Osteocyte (in vitro differentiated cells): Measurements from ENCODE around the gene GNG5.

DNA sequence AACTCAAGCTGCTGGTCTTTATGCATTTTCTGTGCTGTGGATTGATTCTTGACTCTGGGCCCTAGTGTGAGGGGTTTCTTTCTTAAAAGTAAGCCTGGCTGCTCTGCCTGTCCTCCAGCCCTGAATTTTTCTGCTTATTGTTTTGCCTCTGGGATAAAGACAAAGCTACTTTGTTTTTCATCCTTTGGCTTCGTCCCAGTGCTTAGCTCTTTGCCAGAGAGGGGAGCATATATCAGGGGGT is 51.0 kb downstream of the GIPC2 start:
- PRO-cap = no peak

- PRO-cap = no peak
Observed at GRCh38 chr1:78476255-78476532, 14.6 kb upstream of the PTGFR start.

- PRO-cap = no peak
Observed at GRCh38 chr1:79052804-79053263, 46.3 kb upstream of the ADGRL4 start.

GRCh38 chr1:80945139-80945528 is 855.6 kb upstream of the ADGRL2 start:
- PRO-cap = no peak

DNA sequence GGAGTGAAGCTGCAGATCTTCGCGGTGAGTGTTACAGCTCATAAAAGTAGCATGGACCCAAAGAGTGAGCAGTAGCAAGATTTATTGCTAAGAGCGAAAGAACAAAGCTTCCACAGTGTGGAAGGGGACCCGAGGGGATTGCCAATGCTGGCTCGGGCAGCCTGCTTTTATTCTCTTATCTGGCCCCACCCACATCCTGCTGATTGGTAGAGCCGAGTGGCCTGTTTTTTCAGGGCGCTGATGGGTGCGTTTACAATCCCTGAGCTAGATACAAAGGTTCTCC is 622.7 kb upstream of the ADGRL2 start:
- PRO-cap = no peak

DNA sequence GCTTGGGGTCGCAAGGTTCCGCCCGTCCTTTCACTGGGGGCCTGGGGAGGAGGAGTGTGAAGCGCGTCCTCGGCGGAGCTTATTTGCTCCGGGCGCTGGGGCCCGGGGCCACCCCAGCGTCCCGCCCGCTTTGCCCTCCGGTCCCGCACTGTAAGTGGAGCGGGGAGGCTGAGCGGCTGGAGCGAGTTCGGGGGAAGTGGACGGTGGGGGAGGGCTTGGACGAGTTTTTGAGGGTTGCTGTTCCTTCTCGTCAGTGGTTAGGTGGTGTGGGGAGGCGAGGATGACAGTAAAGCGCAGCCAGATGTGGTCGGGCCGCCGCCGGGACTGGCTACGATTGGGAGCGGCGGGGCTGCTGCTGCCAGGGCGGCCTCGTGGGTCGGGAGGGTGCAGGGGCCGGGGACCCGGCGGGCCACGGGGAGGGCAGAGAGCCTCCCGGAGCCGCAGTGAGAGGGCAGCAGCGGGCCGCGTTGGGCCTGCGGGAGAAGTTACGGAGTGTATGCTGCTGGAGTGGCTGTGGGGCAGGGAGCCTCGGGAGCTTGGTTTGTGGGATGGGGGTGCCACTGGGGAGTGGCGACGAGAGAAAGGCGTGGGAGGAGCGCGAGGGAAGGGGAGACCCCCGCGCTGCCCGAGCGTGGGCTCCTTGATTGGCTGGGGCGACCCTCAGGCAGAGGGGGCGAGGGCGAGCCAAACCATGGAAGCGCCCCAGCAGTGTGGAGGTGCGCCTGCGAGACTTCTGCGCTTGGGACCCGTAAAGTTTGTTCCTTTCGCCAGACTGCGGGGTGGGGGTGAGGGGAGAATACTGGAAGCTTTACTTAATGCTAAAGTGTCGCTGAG is 2.1 kb downstream of the ADGRL2 start:
- PRO-cap = bidirectional peak, plus-strand start at position 300 of the sequence, minus-strand start at position 202 of the sequence

DNA sequence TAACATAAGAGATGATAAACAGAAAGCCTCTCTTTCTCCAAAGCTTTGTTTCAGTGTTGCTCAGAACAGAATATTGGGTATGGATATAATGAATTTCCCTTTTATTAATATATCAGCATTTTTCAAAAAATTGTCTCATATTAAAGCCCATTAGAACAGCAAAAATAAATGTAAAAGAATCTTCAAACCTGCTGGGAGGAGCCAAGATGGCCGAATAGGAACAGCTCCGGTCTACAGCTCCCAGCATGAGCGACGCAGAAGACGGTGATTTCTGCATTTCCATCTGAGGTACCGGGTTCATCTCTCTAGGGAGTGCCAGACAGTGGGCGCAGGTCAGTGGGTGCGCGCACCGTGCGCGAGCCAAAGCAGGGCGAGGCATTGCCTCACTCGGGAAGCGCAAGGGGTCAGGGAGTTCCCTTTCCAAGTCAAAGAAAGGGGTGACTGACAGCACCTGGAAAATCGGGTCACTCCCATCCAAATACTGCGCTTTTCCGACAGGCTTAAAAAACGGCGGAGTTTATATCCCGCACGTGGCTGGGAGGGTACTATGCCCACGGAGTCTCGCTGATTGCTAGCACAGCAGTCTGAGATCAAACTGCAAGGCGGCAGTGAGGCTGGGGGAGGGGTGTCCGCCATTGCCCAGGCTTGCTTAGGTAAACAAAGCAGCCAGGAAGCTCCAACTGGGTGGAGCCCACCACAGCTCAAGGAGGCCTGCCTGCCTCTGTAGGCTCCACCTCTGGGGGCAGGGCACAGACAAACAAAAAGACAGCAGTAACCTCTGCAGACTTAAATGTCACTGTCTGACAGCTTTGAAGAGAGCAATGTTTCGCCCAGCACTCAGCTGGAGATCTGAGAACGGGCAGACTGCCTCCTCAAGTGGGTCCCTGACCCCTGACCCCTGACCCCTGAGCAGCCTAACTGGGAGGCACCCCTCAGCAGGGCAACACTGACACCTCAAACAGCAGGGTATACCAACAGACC is 816.7 kb downstream of the TTLL7 start:
- PRO-cap = no peak

GRCh38 chr1:83746200-83746670 is 252.7 kb downstream of the TTLL7 start:
- PRO-cap = no peak

- PRO-cap = no peak
Observed at GRCh38 chr1:83860877-83861295, 138.0 kb downstream of the TTLL7 start.

- PRO-cap = no peak
Observed at GRCh38 chr1:84126036-84126235, 18.1 kb upstream of the PRKACB start.

DNA sequence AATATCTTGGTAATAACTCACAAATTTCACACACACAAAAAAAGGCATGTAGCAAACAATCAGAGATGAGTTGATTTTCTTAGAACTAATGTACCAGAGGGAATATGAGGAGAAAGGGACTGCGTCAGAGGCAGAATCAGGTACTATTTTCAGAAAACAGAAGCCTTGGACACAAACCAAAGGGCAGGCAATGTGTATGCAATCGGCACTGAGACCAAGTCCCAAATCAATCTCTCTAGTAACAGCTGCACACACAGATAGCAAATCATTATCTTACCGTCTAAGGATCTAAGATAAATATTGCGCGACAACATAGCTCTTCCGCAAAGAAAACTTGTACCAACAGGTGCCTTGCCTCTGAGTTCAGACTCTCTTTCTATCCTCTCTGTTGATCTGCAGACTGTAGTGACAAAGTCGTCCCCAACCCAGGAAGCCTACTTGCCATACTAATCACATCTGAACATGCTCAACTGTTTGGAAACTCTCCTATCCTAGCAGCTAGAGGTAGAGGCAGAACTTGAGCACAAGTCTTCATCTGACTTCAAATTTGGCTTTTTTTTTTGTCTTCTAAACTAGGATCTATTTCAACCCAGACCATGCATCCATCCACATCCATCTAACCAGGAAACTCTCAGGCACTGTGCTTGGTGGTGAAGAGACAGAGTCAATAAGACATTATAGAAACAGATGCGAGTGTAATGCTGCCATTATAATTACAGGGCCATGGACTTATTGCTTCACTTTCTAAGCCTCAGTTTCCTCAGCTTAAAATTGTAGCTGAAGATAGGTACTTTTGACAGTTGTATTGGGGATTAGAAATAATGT is 22.5 kb upstream of the SAMD13 start:
- PRO-cap = no peak

GRCh38 chr1:84503597-84504087 is 2.5 kb upstream of the SPATA1 start:
- PRO-cap = no peak

DNA sequence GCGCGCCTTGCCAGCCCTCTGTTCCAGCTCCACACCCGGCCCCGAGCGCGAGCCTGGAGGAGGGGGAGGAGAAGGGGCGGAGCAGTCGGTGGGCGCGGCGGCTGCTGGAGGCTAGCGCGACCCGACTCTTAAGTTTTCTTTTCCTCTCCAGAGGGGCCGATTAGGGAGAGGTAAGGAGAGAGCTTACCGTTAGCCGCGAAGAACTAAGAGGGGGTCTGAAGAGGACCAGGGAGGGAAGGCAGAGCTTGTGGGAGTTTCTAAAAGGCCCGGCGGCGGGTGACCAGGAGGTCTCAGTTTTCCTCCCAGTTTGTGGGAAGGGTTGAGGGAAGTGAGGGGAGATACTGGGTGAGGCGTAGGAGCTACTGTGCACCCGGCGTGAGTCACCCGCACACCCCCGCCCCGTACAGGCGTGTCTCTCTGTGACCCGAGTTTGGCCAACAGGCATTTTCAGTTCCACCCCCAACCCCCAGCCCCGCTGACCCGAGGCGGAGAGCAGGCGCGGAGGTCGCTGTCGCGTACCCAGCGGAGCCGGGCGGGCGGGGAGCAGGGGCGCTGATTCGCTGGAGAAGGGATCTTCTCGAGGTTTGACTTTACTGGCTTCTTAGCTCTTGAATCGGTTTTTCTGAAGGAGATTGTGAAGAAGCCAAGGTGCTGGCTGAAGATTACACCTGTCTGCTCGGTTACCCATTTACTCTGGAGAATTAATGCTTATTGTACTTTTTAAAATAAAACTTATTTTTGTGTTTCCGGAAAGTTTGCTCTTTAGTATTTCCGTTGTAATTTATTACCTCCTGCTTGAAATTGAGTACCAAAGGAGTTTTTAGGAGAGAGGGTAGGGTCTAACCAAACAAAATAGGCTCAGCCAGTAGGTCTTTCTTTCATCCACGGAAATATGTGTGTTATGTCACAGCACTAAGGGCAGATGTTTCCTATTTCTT is at the start of gene GNG5:
GNG5 (minus strand) TSS at position 333 of the 938 bp plus-strand sequence.
- PRO-cap = bidirectional peak, plus-strand start at position 39 of the sequence, minus-strand start outside the sequence; bidirectional peak, plus-strand start at position 305 of the sequence, minus-strand start at position 330 of the sequence

- PRO-cap = no peak
Observed at GRCh38 chr1:84619155-84619771, 45.0 kb upstream of the CTBS start.

- PRO-cap = no peak
Observed at GRCh38 chr1:84724331-84724917, 34.2 kb upstream of the SSX2IP start.

DNA sequence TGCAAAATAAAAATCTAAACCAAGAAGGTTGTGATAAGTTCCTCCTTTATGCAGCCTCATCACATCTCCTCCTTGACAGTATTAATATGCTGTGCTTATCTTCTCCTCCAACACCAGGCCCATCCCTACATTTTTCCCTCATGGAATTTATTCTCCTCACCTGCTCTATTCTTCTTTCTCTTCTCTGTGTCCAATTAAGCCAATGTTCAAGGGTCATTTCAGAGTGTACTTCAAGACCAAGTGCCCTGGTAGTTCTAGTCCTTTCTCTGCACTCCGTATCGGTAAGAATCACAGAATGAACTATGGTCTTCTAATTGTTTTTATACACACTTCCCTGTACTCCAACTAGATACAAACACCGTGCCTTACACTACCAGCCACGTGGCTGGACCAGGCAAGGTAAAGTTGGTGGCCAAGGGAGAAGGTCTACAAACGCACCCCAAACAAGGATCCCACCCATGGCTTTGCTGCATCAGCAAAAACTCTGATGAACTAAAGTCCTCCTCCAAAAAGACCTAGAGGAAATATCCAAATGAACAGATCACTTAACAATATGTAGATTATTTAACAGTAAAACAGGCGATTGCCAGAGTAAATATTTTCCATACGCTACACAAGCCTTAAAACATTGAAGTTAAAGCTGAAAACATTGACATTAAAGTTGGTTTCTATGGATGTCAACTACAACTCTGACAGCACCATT is 40.1 kb upstream of the LPAR3 start:
- PRO-cap = no peak

DNA sequence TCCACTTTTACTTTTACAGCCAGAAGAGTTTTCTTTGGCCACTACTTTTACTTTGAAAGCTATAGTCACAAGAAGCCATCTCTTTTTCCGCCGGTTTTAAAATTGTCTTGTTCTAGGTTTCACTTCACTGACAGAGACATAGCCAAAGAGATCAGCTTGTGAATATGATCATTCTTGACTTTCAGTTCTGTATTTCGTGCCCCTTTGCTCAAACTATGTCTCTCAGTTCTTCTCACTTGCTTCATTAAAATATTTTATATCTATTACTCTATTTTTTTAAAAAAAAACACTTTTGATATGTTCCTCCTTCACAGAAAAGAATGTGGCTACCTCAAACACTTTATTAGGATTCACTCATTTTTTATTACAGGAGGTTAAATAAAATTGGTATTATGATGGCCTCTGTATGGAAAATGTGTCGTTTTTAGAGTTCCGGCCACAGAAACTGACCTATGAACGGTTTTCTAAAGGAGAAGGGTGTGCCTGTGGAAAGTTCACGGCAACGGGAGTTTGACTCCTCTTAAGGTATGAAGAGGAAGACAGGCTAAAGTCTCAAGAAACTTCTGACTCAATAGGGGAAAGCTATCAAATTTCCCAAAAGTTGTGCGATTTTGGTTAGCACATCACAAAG is 1.3 kb downstream of the MCOLN2 start:
- PRO-cap = no peak

GRCh38 chr1:85201540-85202303 is 906 bp upstream of the SYDE2 start:
- PRO-cap = bidirectional peak, plus-strand start at chr1:85201790, minus-strand start at chr1:85201731

- PRO-cap = no peak
Observed at GRCh38 chr1:85606905-85607943, 26.7 kb downstream of the CCN1 start.

- PRO-cap = no peak
Observed at GRCh38 chr1:86155790-86156584, 585 bp downstream of the COL24A1 start.